Measurements from ENCODE around the genes NUTM2B and NUTM2E.

GRCh38 chr10:79443962-79444253, 1.5 kb downstream of the ZCCHC24 start:
- PRO-cap, 7 experiments = no peak in any of the 7 experiments

DNA sequence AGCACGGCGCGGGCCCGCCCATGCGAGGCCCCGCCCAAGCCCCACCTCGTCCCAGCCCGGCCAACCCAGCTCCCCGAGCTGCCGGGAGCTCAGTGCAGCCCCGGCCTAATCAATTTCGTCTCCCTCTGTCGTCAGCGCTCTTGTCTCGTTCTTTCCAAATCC, 365 bp upstream of the ZCCHC24 start:
- PRO-cap, 7 experiments = peak in 3 of 7 experiments; most common plus-strand start position 92 of the sequence (in 3)

- PRO-cap, 7 experiments = no peak in any of the 7 experiments
Measured at GRCh38 chr10:79702937-79703280, at the start of gene NUTM2B. NUTM2B (plus strand) TSS chr10:79703227.

GRCh38 chr10:79826094-79827367, at the start of gene NUTM2E:
NUTM2E (plus strand) TSS chr10:79826739.
- PRO-cap, 7 experiments = peak in 7 of 7 experiments; most common plus-strand start chr10:79826681 (in 7); most common minus-strand start chr10:79826549 (in 4)

- PRO-cap, 7 experiments = no peak in any of the 7 experiments
Measured at GRCh38 chr10:80132952-80133669, 581 bp downstream of the PLAC9 start.

DNA sequence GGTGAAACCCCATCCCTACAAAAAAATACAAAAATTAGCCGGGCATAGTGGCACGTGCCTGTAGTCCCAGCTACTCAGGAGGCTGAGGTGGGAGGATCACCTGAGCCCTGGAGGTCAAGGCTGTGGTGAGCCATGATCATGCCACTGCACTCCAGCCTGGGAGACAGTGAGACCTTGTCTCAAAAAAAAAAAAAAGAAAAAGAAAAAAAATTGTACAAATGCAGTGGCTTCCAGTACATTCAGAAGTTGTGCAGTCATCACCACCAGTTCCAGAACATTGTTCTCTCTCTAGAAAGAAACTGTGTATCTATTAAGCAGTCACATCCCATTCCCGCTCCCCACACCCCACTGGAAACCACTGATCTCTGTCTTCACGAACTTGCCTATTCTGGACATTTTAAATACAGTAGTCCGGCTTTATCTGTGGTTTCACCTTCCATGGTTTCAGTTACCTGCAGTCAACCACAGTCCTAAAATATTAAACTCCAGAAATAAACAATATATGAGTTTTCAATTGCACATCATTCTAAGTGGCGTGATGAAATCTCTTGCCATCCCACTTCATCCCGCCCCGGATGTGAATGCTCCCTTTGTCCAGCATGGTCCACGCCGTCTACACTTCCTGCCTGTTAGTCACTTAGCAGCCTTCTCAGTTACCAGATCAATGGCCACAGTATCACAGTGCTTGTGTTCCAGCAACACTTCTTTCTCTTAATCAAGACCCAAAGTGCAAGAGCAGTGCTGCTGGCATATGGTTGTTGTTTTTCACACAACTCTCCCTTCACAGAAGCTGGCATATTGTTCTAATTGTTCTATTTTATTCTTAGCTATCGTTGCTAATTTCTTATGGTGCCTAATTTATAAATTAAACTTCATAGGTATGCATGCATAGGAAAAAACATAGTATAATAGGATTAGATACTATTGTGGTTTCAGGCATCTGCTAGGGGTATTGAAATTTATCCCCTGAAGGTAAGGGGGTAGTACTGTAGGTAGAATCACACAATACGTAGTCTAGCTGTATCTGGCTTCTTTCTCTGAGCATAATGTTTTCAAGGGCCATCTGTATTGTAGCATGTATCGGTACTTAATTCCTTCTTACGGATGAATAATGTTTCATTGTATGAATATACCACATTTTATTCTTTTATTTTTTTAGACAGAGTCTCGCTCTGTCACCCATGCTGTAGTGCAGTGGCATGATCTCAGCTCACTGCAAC, 13.4 kb downstream of the PLAC9 start:
- PRO-cap, 7 experiments = no peak in any of the 7 experiments

DNA sequence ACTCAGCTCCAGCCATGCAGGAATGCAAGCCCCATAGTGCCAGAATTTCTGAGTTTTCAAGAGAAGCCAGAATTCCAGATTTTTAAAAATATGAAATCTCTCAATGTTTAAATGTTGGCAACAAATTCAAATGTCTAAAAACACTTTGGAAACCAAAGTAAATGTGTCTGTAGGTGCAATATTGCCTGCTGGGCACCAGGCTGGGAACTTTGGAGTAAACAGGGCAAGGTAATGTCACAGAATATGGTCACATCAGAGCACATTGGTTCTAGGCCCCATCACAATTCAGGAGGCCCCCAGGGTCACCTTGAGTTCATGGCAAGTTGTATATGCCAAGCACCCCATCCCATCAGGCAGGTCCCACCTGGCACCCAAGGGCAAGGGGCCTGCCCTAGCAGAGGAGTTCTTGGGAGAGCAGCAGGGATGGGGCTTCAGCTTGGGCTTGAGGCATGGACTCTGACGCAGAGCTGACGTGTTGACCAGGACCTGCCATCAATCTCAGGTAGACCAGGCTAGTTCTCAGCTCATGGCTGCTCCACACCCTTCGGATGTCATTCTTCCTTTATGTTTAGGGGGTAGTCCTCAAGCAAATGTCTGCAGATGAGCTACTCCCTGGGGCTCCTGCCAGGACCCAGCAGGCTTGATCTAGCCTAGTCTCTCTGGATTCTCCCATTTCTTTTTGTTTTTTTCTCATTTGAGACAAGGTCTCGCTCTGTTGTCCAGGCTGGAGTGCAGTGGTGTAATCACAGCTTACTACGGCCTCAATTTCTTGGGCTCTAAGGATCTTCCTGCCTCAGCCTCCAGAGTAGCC, 20.9 kb downstream of the PLAC9 start:
- PRO-cap, 7 experiments = no peak in any of the 7 experiments

GRCh38 chr10:80166570-80167043, 34.1 kb downstream of the PLAC9 start:
- PRO-cap, 7 experiments = no peak in any of the 7 experiments

- PRO-cap, 7 experiments = no peak in any of the 7 experiments
Measured at GRCh38 chr10:80172521-80173456, 32.5 kb downstream of the ANXA11 start.

- PRO-cap, 7 experiments = no peak in any of the 7 experiments
Measured at GRCh38 chr10:80197944-80198403, 7.4 kb downstream of the ANXA11 start.

GRCh38 chr10:80287336-80287790, 2.1 kb downstream of the MAT1A start:
- PRO-cap, 7 experiments = no peak in any of the 7 experiments

- PRO-cap, 7 experiments = no peak in any of the 7 experiments
Measured at GRCh38 chr10:80324084-80324443, 32.5 kb downstream of the DYDC1 start.

DNA sequence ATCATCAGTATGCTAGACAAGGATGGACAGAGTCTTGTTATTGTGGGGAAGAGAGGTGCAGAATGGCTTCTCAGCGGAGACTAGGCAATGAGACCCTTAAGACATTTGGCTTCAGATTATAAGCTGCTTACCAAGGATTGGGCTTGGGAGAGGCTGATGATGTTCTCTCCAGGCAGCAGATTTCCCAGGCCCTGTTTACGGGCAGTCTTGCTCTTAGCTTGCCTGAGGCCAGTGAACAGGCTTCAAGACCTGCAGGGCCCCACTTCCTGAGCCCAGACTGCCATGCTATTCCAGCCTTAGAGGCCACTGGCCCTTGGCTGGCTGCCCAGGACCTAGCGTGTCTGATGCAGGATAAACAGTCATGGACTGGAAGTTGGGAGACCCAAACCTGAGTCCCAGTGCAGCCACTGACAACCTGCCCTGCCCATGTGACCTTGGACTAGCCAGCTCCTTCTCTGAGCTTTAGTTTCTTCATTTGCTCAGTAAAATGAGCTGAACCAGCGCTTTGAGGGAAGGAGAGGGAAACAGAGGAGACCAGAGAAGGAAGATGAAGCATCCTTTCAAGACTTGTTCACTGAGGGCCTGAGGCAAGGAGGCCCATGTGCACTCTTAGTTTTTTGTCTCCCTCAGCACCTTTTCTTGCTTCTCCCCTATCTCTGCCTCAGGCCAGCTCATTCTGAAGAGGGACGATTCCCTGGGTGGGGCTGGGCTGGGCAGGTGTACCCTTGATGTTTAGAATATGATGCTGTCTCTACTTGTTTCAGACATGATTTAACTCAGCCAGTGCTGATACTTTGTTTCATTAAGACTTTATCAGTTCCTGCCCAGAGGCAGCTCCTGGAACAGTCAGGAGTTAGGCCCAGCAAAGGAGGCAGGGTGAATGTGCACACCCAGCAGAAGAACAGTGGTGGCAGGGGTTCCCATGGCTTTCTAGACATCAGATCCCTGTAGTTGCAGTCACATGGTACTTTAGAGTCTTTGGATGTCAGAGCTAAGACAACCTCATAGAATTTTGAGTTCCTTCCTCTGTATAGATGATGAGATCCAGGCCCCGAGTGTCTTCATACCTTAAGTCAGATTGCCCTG, 3.2 kb downstream of the PRXL2A start:
- PRO-cap, 7 experiments = no peak in any of the 7 experiments

- PRO-cap, 7 experiments = no peak in any of the 7 experiments
Measured at GRCh38 chr10:80426621-80426983, 18.3 kb downstream of the PRXL2A start.

DNA sequence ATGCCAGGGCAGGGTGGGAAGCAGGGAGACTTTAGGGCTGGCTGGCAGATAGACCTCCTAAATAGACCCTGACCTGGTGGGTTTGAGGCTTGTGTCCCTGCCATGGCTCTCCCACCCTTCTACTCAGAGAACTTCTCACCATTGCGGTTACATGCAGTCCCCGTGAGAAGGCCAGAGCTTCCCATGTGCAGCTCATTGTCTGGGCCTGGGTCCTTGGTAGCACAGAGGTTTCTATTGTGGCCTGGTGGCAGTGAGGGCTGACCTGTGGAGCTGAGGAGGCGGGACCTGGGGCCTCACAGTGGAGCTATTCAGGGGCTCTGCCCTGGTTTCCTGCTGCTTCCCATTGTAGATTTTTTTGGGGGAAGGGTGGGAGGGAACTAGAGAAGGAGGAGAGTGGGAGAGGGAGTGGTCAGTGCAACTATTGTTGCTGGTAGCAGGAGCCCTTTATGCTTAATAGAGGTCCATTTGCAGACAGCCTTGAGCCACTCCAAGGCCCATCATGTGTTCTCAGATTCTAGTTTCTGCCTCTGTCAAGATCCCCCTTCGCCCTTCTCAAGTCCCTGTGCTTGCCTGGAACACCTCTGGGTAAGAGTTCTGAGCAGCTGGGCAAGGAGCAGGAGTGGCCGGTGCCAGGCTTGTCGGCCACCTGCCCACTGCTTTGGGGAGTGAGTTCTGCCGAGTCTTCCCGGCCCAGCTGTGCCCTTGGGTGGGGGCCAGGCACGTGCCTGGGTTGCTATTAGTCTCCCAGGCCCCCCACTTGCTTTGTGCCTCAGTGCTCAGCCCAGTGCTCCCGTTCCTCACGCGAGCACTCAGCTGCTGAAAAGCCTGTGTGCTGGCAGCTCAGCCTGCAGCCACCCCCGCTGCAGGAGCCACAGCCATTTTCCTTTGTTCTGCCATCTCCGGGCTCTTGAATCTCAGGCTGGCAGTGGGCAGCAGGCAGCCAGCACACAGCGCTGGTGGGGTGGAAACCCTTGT, 10.7 kb downstream of the TSPAN14 start:
- PRO-cap, 7 experiments = no peak in any of the 7 experiments

- PRO-cap, 7 experiments = peak in 7 of 7 experiments; most common plus-strand start chr10:80468241 (in 7); most common minus-strand start chr10:80467977 (in 4)
Measured at GRCh38 chr10:80467766-80468438, 13.8 kb downstream of the TSPAN14 start.

DNA sequence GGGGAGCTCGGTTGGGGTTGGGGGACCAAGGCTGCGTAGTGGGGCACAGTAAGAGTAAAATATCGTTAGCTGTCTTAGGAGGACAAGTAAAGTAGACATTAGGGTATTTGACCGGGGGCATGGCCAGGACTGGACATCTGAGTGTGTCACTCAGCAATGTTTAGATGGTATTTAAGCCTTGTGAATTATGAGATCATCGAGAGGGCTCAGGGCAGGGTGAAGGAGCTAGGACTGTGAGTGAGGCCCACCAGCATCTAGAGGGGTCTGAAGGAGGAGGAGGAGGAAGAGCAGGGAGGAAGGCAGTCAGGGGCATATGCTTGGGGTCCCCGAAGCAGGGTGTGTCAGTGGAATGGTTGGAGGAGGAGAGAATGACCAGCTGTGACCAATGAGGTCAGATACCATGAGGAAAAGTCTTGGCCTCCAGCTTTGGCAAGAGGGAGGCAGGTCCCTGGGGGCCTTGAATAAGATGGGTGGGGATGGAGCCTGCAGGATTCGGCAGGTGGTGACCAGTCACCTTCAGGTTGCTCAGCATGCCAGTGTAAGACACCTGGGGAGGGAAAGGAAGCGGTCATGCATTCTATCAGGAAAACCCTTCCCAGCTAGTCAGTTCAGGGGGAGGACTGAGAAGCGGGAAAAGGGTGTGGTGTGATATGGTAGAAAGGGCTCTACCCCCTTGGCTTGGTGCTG, 34.9 kb upstream of the SH2D4B start:
- PRO-cap, 7 experiments = no peak in any of the 7 experiments

- PRO-cap, 7 experiments = no peak in any of the 7 experiments
Measured at GRCh38 chr10:80504009-80504913, 33.4 kb upstream of the SH2D4B start.

GRCh38 chr10:80517154-80518113, 20.3 kb upstream of the SH2D4B start:
- PRO-cap, 7 experiments = no peak in any of the 7 experiments

DNA sequence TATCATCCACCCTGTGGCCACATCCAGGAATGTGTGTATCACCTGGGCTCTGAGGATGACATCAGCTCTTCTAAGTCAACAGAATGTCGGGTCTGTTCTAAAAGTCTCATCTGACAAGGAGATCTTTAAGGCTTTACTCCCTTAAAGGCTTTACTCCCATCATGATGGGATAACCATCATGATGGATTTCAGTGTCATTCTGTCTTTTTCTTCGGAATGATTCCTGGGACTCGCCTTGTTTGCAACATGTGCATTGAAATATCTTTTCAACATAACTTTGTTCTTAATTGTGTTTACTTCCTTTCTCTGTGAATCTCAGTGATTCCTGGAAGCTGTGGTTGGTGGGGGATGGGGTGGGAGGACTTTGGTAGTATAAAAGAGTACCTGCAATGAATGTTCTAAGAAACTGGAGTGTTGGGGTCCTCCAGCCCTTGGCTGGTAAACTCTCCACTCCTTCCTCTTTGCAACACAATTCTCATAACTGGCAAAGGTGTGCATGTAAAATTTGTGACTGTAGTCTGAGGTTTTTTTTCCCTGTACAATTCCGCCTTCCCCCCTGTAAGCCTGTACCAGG, 11.5 kb upstream of the SH2D4B start:
- PRO-cap, 7 experiments = no peak in any of the 7 experiments